SK-MEL-5 (cell line): Measurements from ENCODE around the gene CNTNAP5.

GRCh38 chr2:120802117-120802575, 66.5 kb downstream of the GLI2 start:
RAMPAGE:
- cytosol, long total RNA: no peak
- long total RNA: no peak
- nucleus, long total RNA: no peak

RAMPAGE:
- cytosol, long total RNA: no peak
- long total RNA: no peak
- nucleus, long total RNA: no peak
These were observed 111.9 kb downstream of the GLI2 start for GRCh38 chr2:120847521-120847979.

DNA sequence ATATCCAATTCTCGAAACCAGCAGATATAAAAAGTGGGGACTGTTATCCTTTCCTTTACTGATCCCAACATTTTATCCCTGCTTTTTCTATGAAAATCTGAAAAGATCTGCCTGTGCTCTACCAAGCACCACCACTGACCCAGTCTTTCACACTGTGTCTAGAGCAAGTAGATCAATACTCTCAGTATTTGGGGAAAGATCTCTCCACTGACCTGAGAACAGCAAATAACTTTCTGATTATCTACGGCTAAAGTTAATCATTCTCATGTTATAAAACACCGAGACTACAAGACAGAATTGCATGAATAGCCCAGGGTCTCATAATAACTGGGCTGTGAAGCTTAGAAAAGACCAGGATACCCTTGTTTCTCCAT, 134.3 kb upstream of the TFCP2L1 start:
RAMPAGE:
- cytosol, long total RNA: no peak
- long total RNA: no peak
- nucleus, long total RNA: no peak

RAMPAGE:
- cytosol, long total RNA: no peak
- long total RNA: no peak
- nucleus, long total RNA: no peak
These were observed 83.8 kb downstream of the CLASP1 start for GRCh38 chr2:121565544-121565761.

DNA sequence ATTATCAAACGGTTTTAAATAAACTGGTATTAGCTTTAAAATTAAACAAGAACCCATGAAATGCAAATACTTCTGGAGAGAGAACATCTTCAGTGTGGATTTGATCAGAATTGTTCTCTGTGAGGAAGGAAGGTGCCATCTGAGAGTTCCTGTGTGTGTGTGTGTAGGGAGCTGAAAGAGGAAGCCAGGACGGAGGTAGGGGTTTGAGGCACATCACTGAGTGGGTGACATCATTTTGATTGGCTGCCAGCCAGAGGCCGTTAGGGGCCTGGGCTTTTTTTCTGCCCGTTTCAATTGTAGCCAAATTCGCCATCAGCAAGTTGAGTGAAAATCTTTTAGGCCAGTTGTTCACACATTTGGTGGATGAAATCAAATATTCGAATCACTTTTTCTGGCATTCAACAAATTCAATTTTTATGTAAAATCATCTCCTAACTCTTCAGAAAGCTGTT, 48.9 kb downstream of the TSN start:
RAMPAGE:
- cytosol, long total RNA: no peak
- long total RNA: no peak
- nucleus, long total RNA: no peak

DNA sequence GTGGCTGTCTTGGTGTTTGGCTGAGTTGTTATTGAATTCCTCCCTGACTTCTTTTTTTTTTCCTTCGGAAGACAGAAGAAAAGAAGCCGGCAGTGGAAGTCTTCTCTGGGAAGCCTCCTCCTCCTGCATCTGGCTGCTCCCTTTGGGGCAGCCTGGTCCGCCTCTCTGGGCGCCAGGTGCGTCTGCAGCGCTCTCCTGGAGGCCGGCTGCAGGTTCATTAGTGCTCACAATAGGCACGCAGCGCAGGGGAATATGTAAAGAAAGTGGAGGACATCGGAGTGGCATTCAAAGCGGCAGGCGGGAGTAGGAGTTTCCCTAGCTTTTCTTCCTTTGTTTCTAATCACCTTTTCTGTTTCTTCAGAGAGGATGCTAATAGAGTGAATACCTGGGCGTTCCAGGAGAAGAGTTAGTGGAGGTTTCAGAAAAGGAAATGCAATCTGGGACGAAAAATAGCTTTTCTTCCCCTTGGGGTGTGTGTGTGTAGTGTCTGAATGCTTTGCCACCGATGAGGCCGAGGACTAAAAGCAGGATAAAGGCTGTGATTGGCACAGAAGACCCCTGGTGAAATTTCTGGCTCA, 905.9 kb downstream of the TSN start:
RAMPAGE:
- cytosol, long total RNA: no peak
- long total RNA: no peak
- nucleus, long total RNA: no peak

DNA sequence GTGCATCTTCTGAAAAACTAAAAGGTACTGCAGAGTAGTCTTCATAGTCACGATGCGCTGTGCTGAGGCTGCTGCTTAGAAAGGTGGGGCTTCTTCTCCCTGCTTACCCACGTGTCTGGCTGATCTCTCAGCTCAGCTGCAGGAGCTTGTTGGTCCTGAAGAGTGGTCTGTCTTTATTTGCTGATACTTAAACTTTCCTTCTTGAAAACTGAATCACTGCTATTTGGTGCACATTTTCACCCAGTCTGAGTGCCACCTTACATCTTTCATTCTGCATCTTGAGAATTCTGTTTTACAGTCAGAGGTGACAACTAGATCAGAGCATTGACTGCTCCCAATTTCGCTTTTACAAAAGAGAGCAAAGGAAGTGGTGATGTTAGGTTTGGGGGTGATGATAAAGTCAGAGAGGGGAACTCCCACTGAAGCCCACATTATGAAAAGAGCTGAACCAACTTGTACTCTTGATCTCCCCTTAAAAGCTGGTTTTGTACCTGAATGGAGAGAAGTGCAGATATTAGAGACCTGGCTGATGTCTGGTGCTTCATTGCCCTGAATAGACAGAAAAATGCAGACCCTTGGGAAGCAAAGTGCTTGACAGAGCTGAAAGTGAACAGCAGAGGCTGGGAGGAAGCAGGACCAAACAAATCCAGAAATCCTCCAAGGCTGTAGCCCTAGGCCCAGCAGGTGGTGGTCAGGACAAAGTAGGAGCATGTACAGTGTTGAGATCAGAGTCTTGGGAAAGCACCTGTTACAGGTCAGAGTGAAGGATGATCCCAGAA, 984.6 kb downstream of the TSN start:
RAMPAGE:
- cytosol, long total RNA: no peak
- long total RNA: no peak
- nucleus, long total RNA: no peak

DNA sequence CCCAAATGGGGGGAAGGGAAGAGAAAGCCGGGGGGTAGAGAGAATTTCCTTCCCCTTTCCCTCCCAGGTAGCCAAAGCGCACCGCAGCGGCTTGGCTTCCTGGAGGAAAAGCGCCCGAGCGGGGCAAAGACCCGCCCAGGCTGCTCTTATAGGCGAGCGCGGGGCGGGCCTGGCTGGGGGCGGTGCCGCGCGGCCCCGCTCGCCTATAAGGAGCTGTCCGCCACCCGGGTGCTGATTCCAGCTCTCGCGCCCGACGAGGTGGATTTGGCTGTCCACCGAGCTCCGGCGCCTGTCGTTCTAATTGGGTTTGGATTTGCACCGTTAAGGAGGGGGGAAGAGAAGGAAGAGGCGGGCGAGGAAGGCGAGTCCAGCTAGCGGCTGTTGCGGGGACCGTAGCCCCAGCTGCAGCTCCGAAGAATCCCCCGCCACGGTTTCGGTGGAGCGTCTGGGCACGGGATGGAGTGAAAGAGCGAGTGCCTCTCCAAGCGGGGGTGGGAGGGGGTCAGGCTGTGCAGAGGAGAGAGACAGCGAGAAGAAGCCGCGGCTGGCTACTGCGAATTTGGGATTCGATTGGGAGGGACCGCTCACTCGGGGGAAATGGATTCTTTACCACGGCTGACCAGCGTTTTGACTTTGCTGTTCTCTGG, at the start of gene CNTNAP5:
TSS of gene CNTNAP5 (plus strand) at position 234 of the 647 bp plus-strand sequence.
RAMPAGE:
- cytosol, long total RNA: no peak
- long total RNA: no peak
- nucleus, long total RNA: no peak

RAMPAGE:
- cytosol, long total RNA: no peak
- long total RNA: no peak
- nucleus, long total RNA: no peak
These were observed 318.7 kb downstream of the CNTNAP5 start for GRCh38 chr2:124343808-124344160.

RAMPAGE:
- cytosol, long total RNA: no peak
- long total RNA: no peak
- nucleus, long total RNA: no peak
These were observed 851.2 kb downstream of the CNTNAP5 start for GRCh38 chr2:124876256-124876698.

DNA sequence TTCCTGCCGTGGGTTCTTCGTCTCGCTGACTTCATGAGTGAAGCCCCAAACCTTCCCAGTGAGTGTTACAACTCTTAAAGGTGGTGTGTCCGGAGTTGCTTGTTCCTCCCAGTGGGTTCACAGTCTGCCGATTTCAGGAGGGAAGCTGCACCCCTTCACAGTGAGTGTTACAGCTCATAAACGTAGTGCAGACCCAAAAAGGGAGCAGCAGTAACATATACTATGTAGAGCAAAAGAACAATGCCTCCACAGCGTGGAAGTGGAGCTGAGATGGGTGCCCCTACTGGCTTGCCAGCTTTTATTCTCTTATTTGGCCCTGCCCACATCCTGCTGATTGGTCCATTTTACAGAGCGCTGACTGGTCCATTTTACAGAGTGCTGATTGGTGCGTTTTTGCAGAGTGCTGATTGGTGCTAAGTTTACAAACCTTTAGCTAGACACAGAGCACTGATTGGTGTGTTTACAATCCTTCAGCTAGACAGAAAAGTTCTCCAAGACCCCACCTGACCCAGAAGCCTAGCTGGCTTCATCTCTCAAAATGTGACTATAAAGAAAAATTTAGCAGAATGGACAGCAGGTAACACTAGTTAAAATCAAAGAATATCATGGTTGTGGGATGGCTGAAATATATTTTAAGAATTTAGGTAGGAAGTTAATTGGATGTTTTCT, 991.0 kb upstream of the GYPC start:
RAMPAGE:
- cytosol, long total RNA: no peak
- long total RNA: no peak
- nucleus, long total RNA: no peak

GRCh38 chr2:126558156-126558355, 97.9 kb upstream of the GYPC start:
RAMPAGE:
- cytosol, long total RNA: no peak
- long total RNA: no peak
- nucleus, long total RNA: no peak

DNA sequence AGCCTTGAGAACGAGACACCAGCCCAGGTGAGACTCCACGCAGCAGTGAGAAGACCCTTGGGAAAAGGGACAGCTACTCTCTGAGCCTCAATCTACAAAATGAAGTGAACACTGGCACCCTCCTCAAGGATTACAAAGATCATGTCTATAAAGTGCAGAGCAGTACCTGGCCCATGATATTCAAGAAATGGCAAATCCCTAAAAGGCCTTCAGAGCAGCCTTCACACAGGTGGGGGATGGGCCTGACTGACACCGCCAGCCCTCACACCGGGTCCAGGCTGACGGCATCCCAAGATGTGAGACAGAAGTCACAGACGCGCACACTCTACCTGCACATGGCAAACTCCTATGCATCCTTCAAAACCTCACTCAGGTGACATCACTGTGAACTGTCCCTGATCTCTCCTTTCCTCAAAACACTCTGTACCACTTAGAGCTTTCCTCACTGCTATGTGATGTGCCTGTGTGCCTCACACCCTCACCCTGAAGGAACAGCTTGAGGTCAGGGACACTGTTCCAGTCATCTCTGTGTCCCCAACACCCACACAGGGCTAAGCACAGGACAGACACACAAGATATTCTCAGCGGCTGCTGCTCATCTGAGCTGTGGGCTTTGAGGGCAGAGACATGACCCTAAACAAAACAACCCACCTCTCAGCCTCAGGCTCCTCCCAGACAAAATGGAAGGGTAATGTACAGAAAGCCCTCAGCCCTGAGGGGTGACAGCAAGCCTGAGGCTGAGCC, 27.6 kb downstream of the BIN1 start:
RAMPAGE:
- cytosol, long total RNA: no peak
- long total RNA: no peak
- nucleus, long total RNA: no peak

GRCh38 chr2:127080288-127081443, 26.3 kb downstream of the BIN1 start:
RAMPAGE:
- cytosol, long total RNA: no peak
- long total RNA: no peak
- nucleus, long total RNA: no peak

RAMPAGE:
- cytosol, long total RNA: no peak
- long total RNA: no peak
- nucleus, long total RNA: no peak
These were observed 22.3 kb downstream of the BIN1 start for GRCh38 chr2:127084591-127085054.

RAMPAGE:
- cytosol, long total RNA: no peak
- long total RNA: no peak
- nucleus, long total RNA: no peak
These were observed 12.5 kb downstream of the BIN1 start for GRCh38 chr2:127094300-127094946.

DNA sequence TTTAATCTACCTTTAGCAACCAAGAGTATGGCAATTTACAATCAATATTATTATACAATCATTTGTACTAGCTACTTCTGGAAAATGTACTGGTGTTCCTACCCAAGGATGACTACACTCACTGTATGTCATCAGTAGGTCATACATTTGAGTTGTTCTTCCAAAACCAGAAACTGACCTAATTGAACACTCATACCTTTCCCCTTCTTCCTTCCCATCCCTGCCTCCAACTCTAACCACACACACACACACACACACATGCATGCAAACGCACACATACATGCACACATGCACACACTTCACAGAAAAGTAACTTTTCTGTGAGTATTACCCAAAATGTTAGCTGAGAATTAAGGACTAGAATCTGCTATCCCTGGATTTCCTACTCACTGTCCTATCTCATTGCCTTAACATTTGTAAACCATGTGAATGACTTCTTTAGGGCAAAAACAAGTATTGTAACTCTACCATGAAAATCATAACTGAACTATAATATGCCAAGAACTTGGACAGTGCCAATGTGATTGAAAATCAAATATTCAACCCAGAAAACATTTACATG, 8.3 kb upstream of the ERCC3 start:
RAMPAGE:
- cytosol, long total RNA: no peak
- long total RNA: no peak
- nucleus, long total RNA: no peak

RAMPAGE:
- cytosol, long total RNA: no peak
- long total RNA: no peak
- nucleus, long total RNA: no peak
These were observed 44.7 kb upstream of the ERCC3 start for GRCh38 chr2:127338501-127339271.

RAMPAGE:
- cytosol, long total RNA: no peak
- long total RNA: no peak
- nucleus, long total RNA: no peak
These were observed 36.0 kb downstream of the MAP3K2 start for GRCh38 chr2:127351586-127352266.

GRCh38 chr2:127370903-127371641, 16.7 kb downstream of the MAP3K2 start:
RAMPAGE:
- cytosol, long total RNA: no peak
- long total RNA: no peak
- nucleus, long total RNA: no peak